Astrocyte (in vitro differentiated cells and primary cell): Measurements from ENCODE around the genes PRLH and KLHL30.

- PRO-cap, result no peak
- RRBS, 2 experiments, result no CpG with 5 or more reads among the region's 6 CpGs
Observed at GRCh38 chr2:237476436-237477083, 10.5 kb upstream of the MLPH start.

DNA sequence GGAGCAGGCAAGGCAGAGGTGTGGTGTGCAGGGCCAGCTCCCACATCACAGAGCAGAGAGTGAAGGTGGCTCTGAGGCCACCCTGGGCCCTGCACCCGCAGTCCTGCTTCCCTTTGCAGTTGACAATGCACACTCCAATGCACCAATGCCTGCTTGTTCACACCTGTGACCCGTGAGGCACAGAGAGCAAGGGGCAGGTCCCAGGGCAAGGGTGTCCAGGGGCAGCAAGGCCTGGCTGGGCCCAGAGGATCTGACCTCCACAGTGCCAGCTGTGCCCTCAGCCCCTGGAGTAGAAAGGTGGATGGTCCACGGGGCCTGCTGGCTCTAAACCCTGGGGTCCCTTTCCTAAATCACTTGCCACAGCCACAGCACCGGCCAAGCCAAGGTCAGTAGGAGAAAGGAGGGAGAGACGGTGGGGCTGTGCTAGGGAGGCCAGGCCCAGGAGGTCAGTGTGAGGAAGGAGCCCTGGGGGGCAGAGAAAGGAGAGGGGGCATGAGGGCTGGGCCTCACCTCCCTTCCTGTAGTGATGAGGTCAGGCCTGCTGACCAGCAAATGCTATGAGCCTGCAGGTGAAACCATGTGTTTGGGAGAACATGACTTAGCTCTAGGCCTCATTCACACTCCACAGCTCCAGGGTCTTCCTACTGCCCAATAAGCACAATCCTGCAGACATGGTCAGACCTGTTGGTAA lies 29.0 kb downstream of the MLPH start:
- PRO-cap, result no peak
- RRBS, 2 experiments, result no CpG with 5 or more reads among the region's 5 CpGs

DNA sequence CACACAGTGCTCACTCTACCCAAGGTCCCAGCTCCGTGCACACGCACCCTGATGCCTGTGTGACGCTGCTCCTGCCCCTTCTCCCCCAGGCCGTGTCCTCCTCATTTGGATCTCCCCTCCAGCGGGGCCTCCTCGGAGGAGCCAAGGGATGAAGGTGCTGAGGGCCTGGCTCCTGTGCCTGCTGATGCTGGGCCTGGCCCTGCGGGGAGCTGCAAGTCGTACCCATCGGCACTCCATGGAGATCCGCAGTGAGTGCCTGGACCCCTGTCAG lies at the start of gene PRLH:
PRLH (plus strand) TSS at position 149 of the 271 bp plus-strand sequence.
- PRO-cap, result no peak
- RRBS, 2 experiments, result no CpG with 5 or more reads among the region's 10 CpGs

DNA sequence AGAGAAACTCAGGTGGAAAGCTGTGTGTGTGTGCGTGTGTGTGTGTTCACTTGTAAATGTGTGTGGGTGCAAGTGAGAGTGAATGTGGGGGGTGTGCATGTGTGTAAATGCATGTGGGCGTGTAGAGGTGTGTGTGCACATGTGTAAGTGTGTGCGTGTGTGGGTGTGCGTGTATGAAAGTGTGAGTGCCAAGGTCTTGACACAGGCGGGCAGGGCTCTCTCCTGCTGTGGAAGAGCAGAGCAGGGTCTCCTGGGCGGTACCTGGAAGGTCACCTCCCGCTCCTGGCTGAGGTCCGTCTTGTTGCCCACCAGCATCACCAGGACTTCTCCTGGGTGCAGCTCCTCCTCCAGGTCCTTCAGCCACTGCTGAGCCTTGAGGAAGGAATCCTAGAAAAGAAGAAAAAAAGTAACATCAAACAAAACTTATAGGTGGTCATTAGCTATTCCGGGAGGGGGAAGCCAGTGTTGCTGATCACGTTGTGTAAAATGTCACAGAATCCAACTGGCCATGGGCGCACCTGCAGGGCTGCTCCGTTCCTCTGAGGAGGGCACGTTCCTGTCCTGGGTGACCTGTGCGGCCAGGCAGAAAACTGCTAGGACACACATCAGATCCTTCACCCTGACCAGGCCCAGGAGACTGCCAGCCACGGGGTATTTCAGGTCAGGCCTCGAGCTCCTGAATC lies 10.8 kb downstream of the PRLH start:
- PRO-cap, result no peak
- RRBS, 2 experiments, result no CpG with 5 or more reads among the region's 16 CpGs

DNA sequence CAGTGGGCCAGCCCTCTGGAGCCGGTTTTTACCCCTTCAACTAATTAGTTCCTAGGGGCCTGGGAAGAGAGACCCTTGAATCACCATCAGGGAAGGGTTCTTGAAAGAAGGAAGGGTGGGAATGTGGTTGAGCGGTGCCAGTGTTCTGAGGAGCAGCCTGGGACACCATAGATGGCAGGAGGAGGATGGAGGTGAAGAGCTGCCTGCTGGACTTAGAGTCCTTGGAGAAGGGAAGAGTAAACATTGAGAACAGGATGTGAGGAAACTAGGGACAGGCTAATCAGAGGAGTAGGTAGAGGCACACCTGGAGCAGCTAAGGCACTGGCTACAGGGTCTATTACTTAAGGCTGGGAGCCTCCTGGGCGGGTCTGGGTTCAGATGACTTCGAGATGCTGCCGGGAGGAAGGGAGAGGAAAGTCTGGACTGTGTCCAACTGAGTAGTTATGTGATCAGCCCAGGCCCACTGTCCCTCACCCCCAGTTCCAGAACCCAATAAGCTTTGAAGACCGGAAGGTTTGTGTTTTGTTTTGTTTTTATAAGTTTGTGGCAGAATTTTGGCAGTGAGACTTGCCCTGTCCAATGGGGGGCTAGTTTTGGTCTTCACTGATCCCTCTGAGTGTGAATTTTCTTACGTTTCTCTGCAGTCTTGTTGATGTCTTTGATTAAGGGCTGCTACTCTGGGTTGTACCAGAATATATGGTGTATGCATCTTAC lies 66.3 kb downstream of the LRRFIP1 start:
- PRO-cap, result no peak
- RRBS, 2 experiments, result 64% methylated on average over 2 of the region's 7 CpGs; no CpG with 5 or more reads in 1 of the 2 experiments

GRCh38 chr2:237702944-237704093 lies 75.9 kb downstream of the LRRFIP1 start:
- PRO-cap, result bidirectional peak, plus-strand start at chr2:237703201, minus-strand start at chr2:237703168
- RRBS, 2 experiments, result 30 to 59% methylated on average over 2 of the region's 32 CpGs

- PRO-cap, result no peak
- RRBS, 2 experiments, result no CpG with 5 or more reads among the region's 10 CpGs
Observed at GRCh38 chr2:237741946-237742465, 56.6 kb upstream of the RBM44 start.

GRCh38 chr2:237785199-237785548 lies 13.4 kb upstream of the RBM44 start:
- PRO-cap, result no peak
- RRBS, 2 experiments, result no CpG with 5 or more reads among the region's 1 CpG

DNA sequence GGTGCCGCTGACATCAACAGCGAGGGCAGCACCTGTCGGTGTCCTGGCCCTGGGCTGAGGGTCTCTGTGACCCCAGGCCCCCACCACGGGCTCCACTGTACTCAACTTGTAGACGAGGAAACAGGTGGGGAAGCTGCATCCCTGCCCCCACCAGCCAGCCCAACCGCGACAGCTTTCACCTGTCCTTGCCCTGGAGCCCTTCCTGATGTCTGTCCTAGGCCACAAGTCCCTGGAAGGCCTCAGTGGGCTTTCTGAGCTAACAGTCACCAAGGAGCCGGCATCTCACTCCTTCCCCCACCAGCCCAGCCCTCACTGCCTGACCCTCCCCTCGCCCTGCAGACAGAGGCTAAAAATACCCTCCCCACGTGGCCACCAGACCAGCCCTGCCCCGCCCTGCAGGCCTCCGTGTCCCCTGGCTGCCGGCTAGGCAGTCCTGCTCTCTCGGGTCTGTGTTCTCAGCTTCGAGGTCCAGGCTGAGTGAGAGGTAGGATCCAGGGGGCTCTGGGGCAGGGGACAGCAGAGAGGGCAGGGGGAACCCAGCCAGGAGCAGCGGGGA lies at the start of gene KLHL30:
KLHL30 (plus strand) TSS at position 394 of the 556 bp plus-strand sequence.
- PRO-cap, result no peak
- RRBS, 2 experiments, result no CpG with 5 or more reads among the region's 16 CpGs

DNA sequence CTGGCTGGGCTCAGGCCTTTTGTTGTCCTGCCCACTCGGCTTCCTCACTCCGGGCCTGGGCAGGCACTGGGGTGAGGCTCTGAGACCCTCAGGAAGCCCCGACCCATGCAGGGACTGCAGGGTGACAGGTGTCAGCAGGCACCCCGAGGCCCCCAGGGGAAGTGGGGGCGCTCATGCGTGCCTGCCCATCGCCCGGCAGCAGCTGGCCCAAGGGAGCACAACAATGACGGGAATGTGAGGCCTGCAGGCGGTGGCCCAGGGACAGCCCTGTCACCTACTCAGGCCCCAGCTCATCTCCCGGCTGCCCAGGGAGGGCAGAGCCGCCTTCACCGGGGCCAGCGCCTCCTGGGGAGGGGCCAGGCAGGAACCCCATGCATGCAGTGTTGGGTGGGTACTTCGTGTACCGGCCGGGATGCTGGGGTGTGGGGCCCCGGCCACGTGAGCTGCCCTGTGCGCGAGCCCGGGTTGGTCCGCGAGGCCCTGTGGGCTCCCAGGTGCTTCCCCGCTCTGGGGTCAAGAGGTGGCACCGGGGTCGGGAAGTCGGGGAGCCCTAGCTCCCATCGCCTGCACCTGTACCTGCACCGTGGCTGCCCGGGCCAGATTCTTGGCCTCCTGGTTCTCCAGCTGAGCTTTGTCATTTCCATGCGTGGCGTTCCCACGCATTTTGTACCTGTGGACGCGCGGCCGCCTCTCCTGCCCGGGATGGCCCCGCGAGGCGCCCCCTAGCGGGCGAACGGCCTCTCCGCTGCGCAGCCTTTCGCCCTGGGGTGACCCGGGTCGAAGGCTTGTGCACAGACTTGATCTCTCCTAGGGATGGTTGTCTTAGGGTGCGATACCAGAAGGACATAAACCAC lies 793 bp downstream of the KLHL30 start:
- PRO-cap, result no peak
- RRBS, 2 experiments, result 49 to 51% methylated on average over 24 to 33 of the region's 51 CpGs

DNA sequence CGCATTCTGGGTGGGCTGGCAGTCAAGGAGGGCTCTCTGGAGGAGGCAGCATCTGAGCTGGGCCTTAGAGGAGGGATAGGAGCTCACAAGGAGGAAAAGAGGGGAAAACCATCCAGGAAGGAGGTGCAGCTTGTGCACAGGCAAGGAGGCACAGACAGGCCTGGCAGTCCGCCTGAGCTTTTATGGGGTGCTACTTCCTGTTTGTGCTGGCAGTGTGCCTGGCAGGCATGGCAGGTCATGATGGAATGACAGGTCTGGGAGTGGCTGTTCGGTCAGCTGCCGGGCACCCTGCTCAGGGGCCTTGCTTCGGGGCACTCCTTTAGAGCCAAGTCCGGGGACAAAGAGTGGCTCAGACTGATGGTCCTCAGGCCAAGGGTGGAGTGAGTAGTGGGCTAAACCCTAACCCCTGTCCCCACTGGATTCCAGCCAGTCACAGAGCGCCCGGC lies 3.4 kb downstream of the KLHL30 start:
- PRO-cap, result no peak
- RRBS, 2 experiments, result 36 to 52% methylated on average over 3 to 5 of the region's 8 CpGs

- PRO-cap, result no peak
- RRBS, 2 experiments, result 3 to 4% methylated on average over 31 of the region's 50 CpGs
Observed at GRCh38 chr2:238159093-238159615, 384 bp downstream of the ERFE start.

DNA sequence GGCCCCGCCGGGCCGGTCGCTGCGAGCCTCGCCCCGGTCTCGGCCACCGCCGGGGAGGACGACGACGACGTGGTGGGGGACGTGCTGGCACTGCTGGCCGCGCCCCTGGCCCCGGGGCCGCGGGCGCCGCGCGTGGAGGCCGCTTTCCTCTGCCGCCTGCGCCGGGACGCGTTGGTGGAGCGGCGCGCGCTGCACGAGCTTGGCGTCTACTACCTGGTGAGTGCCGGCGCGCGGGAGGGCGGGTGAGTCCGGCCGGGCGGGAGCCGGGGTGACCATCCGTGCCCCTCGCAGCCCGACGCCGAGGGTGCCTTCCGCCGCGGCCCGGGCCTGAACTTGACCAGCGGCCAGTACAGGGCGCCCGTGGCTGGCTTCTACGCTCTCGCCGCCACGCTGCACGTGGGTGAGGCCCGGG lies 5.0 kb downstream of the ERFE start:
- PRO-cap, result no peak
- RRBS, 2 experiments, result 2 to 5% methylated on average over 46 of the region's 63 CpGs

DNA sequence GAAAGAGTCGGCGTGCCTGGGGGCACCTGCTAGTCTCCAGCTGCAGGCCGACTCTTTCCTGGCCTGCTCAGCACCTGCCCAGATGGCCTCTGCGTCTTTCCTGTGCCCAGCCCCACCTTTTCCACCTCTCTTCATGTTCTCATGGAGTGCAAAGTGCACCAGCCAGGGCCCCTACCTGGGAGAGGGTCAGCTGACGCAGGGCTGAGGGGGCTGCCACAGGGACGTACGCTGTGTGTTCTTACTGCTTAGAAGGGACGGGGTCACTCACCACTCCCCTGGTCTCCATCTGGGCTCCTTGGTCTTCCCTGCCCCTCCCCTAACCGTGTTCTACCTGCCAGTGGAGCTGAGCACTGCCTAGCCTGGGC lies 8.5 kb downstream of the ERFE start:
- PRO-cap, result no peak
- RRBS, 2 experiments, result no CpG with 5 or more reads among the region's 9 CpGs

GRCh38 chr2:238184781-238185326 lies 18.6 kb downstream of the ILKAP start:
- PRO-cap, result no peak
- RRBS, 2 experiments, result no CpG with 5 or more reads among the region's 6 CpGs

- PRO-cap, result no peak
- RRBS, 2 experiments, result no CpG with 5 or more reads among the region's 11 CpGs
Observed at GRCh38 chr2:238245956-238246577, 6.2 kb upstream of the HES6 start.

DNA sequence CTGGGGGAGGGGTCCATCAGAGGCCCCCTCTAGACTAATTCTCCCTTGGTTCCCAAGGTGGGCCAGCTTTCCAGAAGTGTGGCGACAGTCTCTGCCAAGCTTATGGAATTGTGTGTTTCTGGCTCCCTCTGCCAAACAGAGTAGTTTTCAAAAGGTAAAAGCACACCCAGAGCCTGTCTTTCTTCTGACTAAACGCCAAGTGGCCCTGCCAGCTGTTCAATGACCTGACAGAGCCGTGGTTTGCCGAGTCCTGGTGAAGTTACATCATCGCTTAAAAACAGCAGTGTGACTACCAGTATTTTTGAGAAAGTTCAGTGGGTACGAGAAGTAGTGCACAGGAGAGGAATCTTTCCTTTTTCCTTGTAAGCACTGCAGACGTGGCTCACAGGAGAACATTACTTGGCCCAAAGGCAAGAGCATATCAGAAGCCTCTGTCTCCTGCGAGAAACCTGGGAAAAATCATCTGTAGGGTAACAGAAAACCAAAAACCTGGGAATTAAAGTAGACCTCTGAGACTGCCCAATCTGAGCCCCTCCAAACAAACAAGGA lies 1.8 kb downstream of the PER2 start:
- PRO-cap, result no peak
- RRBS, 2 experiments, result no CpG with 5 or more reads among the region's 8 CpGs

DNA sequence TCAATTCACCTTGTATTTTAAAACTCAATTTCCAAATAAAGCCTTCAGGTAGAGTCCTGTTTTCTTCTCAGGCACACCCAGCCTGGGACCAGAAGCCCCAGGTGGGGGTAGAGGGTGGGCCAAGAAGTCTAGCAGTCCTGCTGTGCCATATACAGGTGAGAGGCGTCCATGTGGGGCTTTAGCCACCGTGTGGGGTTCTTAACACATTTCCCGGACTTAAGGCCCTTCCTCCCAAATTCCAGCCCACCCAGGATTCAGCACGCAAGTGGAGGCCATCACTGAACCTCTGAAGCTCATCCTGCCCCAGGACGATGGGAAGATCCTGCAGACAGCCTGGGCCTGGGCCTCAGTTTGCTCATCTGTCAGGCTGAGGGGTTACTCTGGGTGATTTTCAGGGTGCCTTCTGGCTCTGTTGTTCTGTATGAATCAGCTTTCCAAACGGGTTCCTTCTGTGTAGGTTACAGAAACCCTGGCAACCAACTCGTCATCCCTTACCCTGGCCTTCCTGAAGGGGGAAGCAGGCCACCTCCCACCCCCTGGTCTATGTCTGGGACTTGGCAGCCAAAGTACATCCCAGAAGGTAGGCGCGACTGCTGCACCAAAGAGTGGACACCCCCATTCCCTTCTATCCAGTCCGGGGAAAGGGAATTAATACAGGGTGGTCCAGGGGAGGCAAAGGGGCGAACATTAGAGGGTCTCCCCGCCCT lies 939 bp downstream of the PER2 start:
- PRO-cap, result no peak
- RRBS, 2 experiments, result 2% methylated on average over 2 of the region's 12 CpGs; no CpG with 5 or more reads in 1 of the 2 experiments

DNA sequence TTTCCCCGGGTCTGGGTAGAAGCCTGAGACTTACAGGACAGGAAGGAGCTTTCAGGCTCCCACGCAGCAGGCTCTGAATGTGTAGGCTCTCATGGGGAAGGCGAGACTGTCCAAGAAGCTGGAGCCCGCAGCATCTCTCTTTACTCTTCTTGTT lies 1.3 kb upstream of the PER2 start:
- PRO-cap, result no peak
- RRBS, 2 experiments, result no CpG with 5 or more reads among the region's 4 CpGs

- PRO-cap, result no peak
- RRBS, 2 experiments, result no CpG with 5 or more reads among the region's 13 CpGs
Observed at GRCh38 chr2:238299723-238300561, 11.5 kb upstream of the PER2 start.